Diencephalon (tissue), 2 donors: ENCODE measurements around a stretch of chr12.

DNA sequence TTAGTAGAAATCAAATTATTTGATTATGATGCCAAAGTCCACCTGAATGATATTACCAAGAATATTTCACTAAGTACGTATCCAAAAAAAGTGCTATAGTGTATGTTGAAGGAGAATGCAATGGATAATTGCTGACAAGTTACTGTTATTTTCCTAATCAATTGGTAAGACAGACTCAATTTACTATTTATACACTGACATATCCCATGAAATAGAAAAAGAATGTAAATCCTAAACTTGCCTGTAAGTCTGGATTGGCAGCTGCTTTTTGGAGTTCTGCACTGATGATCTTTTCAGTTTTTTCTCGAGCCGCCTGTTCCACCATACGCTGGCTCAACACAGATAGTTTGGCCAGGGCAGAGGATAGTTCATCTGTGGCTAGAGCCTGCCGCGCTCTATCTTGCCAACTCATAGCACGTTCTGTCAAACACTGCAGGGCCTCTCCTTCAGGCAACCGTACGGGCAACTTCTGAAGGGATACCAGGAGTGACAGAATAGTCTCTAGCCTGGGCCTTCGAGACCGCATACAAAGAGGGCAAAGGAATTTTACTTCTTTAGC lies 44.7 kb upstream of the SLC6A13 start:
- RAMPAGE, long total RNA, result no peak

DNA sequence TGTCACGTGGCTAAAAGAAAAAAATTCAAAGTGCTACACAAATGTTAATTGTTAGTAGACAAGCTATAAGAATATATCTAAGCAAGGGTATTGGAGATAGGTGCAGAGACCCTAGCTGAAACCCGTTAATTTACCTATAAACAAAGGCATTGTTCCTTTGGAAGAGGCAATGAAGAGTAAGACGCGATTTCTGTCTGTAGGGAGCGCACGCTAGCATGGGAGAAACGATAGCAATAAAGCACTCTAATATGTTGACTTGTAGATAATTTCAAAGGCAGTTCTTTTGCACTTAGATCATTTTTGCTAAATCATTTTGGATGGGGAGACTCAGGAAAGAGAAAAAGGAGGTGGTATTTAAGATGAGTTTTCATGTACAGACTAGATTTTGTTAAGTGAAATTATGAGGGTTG lies 634 bp downstream of the CCDC77 start:
- RAMPAGE, long total RNA, result no peak

GRCh38 chr12:473370-474395 lies 13.9 kb downstream of the B4GALNT3 start:
- RAMPAGE, long total RNA, result no peak

GRCh38 chr12:507223-507805 lies 47.6 kb downstream of the B4GALNT3 start:
- RAMPAGE, long total RNA, result no peak

DNA sequence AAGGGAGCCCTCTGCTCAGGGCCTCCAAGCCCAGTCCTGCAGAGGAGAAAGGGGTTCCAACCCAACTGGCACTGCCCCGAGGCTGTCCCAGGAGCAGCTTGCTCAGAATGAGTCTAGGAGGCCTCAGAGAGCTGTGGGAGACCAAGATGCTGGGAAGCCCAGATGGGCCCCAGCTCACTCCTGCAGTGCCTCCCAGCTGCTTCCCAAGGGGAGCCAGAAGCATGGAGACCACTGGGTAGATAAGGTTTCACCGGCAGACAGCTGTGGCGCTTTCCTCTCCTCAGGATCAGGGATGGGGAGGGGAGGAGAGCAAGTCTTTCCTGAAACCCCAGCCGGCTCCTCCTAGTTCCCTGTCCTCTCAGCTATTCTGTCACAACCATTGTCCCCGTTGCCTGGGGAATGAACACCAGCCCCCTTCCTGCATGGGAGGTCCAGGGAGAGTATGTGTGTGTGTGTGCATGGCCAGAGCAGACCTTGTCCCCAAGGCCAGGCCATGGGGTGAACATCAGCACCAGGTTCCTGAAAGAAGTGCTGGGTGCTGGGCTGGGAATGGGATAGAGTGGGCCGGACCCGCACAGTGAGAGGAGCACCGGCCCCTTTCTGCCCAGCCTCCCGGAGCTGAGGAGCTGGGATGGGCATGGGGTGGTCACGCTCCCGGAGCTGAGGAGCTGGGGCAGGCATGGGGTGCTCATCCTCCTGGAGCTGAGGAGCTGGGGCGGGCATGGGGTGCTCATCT lies 83.1 kb downstream of the B4GALNT3 start:
- RAMPAGE, long total RNA, result no peak

DNA sequence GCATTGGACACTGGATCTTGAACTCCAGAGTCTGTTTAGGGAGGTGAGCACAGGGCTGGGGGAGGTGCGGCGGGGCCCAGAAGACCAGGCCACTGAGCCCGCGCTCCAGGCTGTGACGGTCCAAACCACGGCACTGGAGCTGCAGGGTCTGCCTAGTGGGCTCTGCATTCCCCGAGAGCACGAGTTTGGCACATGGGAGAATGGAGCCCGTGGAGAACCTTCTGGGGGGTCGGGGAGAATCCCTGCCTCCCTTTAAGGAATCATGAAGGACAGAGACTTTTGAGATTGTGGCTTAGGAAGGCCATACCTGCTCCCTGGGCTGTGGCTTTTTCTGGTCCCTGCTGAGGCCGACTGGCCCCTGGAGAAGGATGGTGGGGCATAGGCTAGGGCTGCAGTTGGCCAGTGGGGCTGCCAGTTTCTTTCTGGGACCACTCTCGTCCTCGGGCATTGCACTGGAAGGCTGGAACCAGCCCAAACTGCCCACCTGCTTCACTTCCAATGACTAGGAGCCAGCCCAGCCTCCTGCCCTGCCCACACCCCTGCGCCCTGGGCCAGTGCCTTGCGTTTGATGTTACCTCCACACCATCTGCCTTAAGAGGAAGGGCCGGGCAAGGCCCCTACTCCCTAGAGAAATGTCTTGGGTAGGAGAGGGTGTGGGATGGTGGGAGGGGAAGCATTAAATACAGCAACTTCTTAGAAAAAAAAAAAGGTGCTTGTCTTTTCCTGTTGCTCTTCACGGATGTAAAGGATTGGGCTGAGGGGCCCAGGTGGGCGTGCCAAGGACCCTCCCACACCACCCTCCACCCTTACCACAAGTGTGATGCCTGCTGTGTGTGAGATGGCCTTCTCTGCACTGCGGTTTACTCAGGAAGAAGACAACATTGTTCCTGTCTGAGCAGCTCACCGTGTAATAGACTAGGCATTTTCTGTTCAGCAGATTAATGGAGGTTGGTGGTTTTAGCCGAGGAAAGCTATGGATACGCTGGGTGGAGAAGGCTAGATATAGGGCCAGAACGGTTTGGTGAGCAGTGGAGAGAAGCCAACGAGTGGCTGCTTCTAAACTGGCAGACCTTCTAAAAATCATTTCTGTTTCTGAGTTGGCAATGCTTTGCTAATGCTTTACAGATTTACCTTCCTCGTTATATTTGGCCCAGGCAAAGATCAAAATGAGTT lies 100.1 kb downstream of the NINJ2 start:
- RAMPAGE, long total RNA, result no peak

DNA sequence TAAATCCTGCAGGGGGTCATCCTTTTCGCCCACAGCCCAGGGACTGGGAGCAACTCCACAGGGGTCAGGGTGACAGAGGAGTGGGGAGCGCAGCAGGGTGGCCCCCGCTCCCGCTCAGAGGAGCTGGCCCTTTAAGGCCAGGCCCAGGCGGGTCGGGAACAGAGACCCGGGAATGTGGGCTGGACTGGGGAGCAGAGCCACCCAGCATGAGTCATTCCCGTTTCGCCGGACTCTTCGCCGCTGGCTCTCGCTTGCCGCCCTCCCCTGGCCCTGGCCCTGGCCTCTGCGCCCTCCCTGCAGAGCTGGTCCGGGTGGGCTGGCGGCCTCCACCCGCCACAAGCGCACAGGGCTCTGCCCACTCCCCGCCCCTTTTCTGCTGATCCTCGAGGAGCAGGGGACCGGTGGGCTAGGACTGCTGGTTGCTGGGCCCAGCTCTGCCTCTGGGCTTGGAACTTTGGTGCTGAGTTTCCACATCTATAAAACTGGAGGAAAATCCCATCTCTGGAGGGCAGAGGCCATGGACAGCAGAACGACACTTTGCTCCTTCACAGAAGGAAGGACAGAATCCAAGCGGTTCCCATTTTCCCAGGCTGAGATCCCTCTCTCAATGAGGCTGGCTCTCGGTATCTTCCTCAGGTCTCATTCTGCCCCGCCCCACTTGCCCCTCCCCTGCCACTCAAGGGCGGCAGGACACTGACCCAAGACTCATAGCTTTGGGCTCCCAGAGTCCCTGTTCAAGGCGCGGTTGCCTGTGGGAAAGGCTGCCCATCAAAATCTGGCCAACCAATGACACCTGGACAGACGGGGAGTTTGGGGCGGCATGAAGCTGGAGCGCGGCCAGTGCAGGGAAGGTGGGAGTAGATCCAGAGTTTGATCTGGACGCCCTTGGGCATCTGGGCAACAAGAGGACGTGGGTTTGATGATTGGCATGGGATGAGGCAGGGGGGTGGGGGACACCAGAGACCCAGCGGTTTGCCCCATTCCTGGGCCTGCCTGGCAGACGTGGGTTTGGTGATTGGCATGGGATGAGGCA lies 92.5 kb downstream of the NINJ2 start:
- RAMPAGE, long total RNA, result no peak

GRCh38 chr12:724394-724861 lies 28.0 kb upstream of the WNK1 start:
- RAMPAGE, long total RNA, result no peak

- RAMPAGE, long total RNA, result no peak
Observed at GRCh38 chr12:833641-834425, 81.5 kb downstream of the WNK1 start.

- RAMPAGE, long total RNA, result no peak
Observed at GRCh38 chr12:858965-859713, 90.4 kb downstream of the RAD52 start.

- RAMPAGE, long total RNA, result no peak
Observed at GRCh38 chr12:915893-916890, 33.3 kb downstream of the RAD52 start.

GRCh38 chr12:958489-959314 lies 9.2 kb upstream of the RAD52 start:
- RAMPAGE, long total RNA, result no peak

DNA sequence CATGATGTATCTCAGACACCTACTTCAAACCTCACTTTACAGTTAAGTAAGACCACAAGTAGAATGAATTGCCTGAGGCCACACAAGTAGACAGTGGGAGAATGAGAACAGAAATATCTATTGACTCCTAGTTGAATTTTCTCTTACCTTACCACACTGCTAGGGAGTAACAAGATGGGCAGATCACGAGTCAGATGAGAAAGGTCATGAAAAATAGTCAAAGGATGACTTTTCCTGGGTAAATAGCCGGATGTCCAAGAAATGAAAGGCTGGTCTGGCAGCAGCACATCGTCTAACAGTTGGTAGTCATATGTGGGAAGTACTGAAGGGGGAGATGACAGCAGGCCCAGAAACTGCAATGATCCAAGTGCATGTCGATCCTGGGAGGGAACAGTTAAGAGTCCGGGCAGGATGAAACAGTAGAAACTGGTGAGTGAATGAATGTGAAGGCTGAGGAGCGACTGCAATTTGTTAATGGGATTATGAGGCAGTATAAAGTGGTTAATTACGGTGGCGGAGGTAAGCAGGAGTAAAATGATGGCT lies 1.3 kb upstream of the ERC1 start:
- RAMPAGE, long total RNA, result no peak

GRCh38 chr12:1048184-1048622 lies 57.2 kb downstream of the ERC1 start:
- RAMPAGE, long total RNA, result no peak

DNA sequence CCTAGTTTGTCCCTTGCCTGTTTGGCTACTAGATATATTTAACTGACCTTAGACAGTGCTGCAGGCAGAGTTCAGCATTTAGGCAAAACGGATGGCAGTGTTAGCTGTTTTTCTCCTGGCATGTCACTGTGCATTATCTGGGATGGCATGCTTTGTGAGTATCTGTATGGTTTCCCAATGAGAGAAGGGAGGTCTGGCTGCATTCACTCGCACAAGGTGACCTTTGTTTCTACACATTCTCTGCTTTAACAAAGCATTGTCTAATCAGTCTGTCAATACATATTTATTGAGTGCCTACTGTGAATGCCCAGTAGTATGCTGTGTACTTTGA lies 63.4 kb downstream of the ERC1 start:
- RAMPAGE, long total RNA, result no peak

DNA sequence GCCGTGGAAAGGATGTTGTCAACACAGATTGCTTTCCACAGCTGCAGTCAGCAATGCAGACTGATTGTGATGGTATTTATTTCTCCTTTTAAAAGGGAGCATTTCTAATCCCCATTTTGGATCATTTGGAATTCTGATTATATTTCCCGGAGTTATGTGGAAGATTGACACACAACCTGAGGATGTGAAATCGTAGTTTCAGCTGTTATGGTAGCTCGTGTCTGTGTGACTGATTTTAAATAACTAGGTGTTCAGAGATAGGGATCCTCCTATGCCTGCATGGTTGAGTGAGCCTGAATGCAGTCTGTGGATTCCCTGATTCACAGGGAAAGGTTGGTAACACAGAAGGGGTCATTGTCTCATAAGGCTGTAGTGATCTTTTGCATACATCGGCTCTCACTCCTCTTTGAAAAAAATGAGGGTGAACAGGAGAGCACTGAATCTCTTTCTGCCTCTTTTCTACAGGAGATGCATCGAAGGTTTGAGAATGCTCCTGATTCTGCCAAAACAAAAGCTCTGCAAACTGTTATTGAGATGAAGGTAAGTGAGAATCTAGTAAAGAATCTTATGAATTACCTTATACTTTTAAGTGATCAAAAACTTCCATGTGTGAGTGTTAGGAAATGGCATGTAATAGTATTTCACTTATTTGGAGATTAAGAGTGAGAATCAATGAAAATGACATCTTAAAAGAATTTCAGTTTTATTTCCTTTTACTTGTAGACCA lies 113.4 kb downstream of the ERC1 start:
- RAMPAGE, long total RNA, result no peak

DNA sequence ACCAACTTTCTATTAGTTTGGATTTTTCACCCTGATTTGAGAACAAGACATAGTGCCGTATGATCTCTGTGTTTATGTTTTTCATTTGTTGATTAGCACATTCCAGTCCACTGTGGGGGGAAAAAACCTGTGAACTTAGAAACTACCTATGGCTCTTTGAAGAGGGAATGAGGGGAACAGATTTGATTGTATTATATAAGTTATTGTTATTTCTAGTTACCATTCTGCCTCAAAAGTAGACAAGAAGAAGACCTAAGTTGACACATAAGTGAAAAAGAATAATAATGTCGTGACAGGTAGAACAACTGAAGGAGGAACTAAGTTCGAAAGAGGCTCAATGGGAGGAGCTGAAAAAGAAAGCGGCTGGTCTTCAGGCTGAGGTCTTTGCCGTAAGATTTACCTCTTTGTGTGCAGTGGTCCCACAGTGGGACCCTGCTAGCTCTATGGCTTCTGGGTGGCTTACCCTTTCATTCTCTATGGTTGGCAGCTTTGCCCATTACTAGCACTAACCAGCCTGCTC lies 121.0 kb downstream of the ERC1 start:
- RAMPAGE, long total RNA, result no peak

DNA sequence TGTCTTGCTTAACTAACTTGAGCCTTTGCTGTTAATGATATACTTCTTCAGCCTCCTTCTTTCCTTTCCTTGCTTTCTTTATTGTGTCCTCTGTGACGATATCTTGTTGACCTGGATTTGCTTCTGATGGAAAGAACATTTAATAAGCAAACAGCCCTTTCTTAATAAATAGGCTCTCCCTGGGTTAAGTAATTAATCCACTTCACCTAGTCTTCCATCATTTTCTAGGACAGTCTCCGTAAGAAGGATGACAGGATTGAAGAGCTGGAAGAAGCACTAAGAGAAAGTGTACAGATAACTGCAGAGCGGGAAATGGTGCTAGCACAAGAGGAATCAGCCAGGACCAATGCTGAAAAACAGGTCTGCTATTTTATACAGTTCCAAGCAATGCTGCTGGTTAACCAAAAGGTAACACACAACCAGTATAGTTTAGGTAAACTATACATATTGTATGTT lies 271.8 kb downstream of the ERC1 start:
- RAMPAGE, long total RNA, result no peak

- RAMPAGE, long total RNA, result no peak
Observed at GRCh38 chr12:1384907-1385123, 209.6 kb downstream of the FBXL14 start.

DNA sequence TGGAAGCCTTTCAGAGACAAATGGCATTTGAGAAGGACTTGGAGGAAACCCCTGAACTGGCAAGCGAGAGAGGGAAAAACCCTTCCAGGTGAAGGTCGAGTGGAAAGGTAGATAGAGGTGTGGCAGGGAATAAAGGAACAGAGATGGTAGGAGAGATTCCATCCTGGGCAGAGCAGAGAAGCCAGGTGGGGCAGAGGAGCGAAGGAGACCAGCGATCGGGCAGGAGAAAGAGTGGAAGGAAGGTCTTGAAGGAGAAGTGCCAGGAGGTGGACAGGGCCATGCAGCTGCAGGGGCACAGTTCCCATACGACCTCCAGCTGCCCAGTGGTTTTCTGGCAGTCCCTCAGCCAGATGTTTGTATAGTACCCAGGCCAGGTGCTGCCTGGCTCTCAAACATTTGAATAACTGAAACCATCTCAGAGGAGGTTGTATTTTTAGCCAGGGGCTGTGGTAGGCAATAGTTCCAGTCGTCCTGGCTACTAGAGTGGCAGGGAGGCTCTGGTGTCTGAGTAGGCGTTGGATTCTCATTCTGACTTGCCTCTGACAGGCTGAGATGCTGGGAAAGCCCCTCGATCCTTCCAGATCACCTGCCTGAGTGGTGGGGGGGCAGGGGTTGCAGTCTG lies 40.1 kb downstream of the FBXL14 start:
- RAMPAGE, long total RNA, result no peak